Lung (tissue), 4 donors: ENCODE data around the gene RCN1.

GRCh38 chr11:22674448-22675176 lies 8.2 kb downstream of the GAS2 start:
- PRO-cap, result no peak
- RAMPAGE, long total RNA, result no peak
- RRBS, result no CpG with 5 or more reads among the region's 4 CpGs

DNA sequence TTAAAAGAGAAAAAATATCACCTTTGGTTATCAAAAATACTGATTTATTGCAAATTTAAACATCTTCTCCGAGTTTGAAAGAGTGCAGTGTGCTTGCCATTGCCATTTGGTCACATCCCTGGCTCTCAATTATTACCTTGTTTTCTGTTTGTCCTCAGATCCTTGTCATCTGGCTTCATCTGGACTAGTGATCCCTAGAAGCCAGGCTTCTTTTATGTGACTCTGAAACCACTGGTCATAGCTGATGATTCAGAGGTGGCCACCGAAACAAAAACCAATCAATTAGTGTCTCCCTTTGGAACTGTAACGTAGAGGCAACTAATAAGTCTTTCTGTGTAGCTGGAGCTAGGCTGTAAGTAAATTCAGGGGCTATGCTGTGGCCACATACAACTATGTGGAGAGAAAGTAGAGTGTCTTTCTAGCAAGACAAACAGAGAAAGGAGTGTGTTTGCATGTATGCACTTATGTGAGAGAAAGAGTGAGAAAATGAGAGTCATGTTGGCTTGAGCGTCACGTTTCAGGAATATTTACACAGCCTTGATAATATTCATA lies 238.0 kb downstream of the LUZP2 start:
- PRO-cap, result no peak
- RAMPAGE, long total RNA, result no peak
- RRBS, result no CpG with 5 or more reads among the region's 5 CpGs

GRCh38 chr11:25611407-25611780 lies 720.5 kb upstream of the ANO3 start:
- PRO-cap, result no peak
- RAMPAGE, long total RNA, result no peak
- RRBS, result no CpG with 5 or more reads among the region's 2 CpGs

DNA sequence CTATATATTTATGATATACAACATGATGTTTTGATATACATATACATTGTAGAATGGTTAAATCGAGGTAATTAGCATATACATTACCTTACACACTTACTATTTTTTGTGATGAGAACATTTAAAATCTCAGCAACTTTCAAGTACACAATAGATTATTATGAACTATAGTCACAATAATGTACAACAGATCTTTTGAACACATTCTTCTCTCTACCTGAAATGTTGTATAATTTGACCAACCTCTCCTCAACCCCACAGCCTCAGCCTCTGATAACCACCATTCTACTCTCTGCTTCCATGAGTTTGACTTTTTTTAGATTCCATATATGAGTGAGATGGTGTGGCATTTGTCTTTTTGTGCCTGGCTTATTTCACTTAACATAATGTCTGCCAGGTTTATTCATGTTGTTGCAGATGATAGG lies 34.8 kb upstream of the SLC5A12 start:
- PRO-cap, result no peak
- RAMPAGE, long total RNA, result no peak
- RRBS, result no CpG with 5 or more reads among the region's 1 CpG

DNA sequence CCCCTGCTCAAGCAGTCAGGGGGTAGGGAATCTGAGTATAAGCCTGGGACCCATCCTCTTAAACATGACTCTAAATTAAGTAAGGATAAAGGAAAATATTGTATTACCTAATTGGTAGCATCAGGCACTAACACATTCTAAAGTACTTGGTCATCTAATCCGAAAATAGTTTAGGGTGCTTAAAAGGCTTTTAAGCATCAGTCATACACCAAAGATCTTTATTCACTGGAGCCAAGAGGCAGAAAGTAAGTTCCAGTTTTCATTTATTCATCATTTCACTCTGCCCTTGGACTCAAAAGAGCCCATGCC lies 119.9 kb upstream of the SLC5A12 start:
- PRO-cap, result no peak
- RAMPAGE, long total RNA, result no peak
- RRBS, result no CpG with 5 or more reads among the region's 1 CpG

- PRO-cap, result no peak
- RAMPAGE, long total RNA, result no peak
- RRBS, result no CpG with 5 or more reads among the region's 1 CpG
Observed at GRCh38 chr11:27388151-27388421, 25.1 kb upstream of the CCDC34 start.

- PRO-cap, result no peak
- RAMPAGE, long total RNA, result no peak
- RRBS, result no CpG with 5 or more reads among the region's 4 CpGs
Observed at GRCh38 chr11:27673864-27674368, 26.3 kb downstream of the BDNF start.

GRCh38 chr11:27687972-27688600 lies 12.2 kb downstream of the BDNF start:
- PRO-cap, result no peak
- RAMPAGE, long total RNA, result no peak
- RRBS, result no CpG with 5 or more reads among the region's 5 CpGs

DNA sequence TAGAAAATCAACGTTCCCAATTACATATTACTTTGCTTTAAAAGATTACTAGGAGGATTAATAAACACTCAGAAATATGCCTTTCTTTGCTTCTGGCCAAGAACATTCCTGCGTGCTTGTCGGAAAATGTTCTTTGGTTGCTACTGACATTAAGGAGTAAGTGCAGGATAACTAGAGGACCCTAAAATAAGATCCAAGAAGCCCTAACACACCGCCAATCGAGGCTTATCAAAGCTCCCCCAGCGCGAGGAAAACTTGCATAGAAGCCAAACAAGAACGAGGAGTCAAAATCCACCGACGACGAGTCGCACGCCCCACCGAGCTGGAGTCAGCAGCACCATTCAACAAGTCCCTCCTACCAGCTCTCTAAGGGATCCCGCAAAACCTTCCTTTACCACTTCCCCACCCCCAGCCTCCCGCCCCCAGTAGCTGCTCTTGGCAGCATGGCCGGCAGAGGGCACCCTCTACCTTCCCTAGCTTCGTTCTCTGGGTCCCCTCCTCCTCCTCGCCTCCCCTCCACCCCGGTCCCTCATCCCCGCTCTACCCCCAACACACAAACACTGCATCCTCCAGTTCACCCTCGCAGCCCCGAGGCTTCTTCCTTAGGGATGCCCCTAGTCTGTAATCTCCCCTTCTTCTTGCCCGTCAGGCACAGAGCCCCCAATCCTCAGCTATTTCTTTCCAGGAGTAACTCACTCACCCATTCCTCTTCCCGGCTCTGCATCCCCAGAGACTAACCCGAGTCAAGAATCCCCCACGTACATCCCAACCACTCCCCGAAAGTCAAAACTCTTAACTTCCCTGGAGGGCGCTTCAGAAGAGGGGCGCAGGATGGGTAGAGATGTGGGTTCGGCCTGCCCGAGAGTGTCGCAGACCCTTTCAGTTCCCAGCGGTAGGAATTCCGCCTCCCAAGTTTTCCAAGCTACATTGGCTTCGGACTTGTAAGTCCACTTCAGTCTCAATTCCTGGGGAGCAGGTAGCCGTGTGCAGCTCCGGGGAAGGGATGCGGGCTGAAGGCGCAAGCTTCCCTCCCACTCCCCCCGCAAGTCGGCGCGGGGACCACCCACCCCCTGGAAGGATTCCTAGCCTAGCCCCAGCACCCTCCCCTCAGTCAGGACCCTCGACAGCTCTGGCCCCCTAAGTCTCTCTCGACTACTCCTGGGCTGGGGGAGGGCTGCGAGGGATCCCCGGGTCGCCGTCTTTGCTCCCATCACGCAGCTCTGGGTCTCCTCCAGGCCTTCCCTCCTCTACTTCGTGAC lies 1.1 kb downstream of the BDNF start:
- PRO-cap, result no peak
- RAMPAGE, long total RNA, result no peak
- RRBS, result 4% methylated on average over 9 of the region's 52 CpGs

DNA sequence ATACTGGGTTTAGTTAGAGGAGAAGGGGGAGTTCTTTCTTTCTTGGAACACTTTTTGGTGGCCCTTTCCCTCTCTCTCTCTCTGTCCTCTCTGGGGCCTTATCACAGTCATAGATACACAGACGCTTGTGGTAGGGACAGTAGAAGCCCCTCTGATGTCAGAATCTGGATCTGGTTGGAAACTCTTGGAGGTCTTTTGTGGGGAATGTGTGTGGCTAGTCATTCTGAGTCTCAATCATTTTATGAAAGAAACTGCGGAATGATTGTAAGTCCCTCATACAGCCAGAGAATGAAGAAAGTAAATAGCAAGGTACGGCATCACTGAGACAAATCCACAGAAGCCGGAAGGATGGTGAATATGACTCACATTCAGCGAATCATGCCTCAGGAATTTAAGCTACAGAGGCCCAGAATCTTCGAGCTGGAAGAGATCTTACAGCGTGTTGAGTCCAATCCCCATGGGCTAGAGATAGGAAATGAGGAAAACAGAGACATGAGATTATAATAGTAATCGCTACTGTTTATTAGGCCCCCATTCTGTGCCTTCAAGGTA lies 173.3 kb downstream of the KIF18A start:
- PRO-cap, result no peak
- RAMPAGE, long total RNA, result no peak
- RRBS, result no CpG with 5 or more reads among the region's 8 CpGs

DNA sequence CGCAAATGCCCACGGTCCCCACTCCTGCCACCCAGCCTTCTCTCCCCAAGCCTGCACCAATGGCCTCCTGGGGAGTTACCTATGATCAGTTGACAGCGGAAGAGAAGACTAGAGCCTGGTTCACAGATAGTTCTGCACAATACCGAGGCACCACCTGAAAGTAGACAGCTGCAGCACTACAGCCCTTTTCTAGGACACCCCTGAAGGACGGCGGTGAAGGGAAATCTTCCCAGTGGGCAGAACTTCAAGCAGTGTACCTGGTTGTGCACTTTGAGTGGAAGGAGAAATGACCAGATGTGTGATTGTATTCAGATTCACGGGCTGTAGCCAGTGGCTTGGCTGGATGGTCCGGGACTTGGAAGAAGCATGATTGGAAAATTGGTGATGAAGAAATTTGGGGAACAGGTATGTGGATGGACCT lies 49.6 kb downstream of the METTL15 start:
- PRO-cap, result no peak
- RAMPAGE, long total RNA, result no peak
- RRBS, result no CpG with 5 or more reads among the region's 8 CpGs

DNA sequence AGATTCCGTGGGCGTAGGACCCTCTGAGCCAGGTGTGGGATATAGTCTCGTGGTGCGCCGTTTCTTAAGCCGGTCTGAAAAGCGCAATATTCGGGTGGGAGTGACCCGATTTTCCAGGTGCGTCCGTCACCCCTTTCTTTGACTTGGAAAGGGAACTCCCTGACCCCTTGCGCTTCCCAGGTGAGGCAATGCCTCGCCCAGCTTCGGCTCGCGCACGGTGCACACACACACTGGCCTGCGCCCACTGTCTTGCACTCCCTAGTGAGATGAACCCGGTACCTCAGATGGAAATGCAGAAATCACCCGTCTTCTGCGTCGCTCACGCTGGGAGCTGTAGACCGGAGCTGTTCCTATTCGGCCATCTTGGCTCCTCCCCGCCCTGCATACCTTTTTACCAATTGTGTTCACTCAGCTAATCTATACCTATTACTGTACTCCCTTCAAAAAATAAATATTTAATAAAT lies 48.2 kb downstream of the DCDC1 start:
- PRO-cap, result no peak
- RAMPAGE, long total RNA, result no peak
- RRBS, result no CpG with 5 or more reads among the region's 26 CpGs

DNA sequence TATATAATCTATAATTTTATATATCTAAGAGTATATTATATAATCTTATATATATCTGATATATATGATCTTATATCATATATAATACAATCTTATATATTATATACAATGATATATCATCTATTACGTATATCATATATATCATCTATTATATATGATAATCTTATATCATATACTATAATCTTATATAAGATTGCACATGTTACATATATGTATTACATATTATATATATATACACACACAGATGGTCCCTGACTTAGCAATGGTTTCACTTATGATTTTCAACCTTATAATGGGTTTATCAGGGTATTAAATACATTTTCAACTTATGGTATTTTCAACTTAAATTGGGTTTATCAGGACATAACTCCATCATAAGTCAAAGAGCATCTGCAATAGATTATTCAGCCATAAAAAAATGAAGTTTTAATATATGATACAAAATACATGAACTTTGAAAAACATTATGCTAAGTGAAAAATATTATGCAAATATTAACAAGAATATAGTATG lies 12.5 kb downstream of the IMMP1L start:
- PRO-cap, result no peak
- RAMPAGE, long total RNA, result no peak
- RRBS, result no CpG with 5 or more reads among the region's 1 CpG

GRCh38 chr11:31813863-31814575 lies 2.9 kb upstream of the PAX6 start:
- PRO-cap, result no peak
- RAMPAGE, long total RNA, result no peak
- RRBS, result 0% methylated on average over 2 of the region's 46 CpGs

- PRO-cap, result bidirectional peak, plus-strand start at chr11:32091074, minus-strand start at chr11:32090967
- RAMPAGE, long total RNA, result no peak
- RRBS, result 1% methylated on average over 25 of the region's 59 CpGs
Observed at GRCh38 chr11:32090557-32091205, at the start of gene RCN1. Gene RCN1 (plus strand): TSS chr11:32091074.

- PRO-cap, result no peak
- RAMPAGE, long total RNA, result no peak
- RRBS, result no CpG with 5 or more reads among the region's 6 CpGs
Observed at GRCh38 chr11:32415845-32416595, 19.3 kb downstream of the WT1 start.

DNA sequence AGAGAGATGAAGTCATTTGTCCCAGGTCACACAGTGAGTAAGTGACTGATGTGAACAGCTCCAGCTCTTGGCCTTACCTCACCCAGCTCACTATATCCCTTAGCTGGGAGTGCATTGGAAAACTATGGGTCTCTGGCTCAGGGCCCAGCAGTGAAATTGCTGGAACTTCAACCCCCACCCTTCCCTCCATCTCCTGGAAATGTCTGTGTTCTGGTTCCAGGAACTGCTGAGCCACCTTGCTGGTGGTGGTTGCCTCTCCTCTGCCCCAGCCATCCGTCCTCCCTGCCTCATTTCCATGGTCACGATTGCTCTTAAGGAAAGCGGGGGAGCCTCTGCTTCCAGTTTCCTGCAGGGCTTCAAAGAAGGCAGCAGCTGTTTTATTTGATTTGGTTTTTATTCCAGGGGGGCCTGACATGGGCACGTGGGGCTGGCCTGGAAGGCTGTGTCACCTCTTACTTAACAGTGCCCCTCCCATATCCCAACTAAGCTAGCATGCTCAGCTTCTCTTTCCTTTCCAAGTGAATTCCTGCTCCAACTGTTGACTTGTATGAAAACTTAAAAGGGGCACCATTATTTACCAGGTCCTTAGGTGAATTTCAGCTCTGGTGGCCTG lies 46.3 kb upstream of the CSTF3 start:
- PRO-cap, result no peak
- RAMPAGE, long total RNA, result no peak
- RRBS, result no CpG with 5 or more reads among the region's 4 CpGs

- PRO-cap, result bidirectional peak, plus-strand start at chr11:33258290, minus-strand start at chr11:33258044; bidirectional peak, plus-strand start at chr11:33258452, minus-strand start at chr11:33258404; unidirectional peak, minus-strand start at chr11:33258616
- RAMPAGE, long total RNA, result no peak
- RRBS, result 1% methylated on average over 10 of the region's 82 CpGs
Observed at GRCh38 chr11:33257961-33258862, 1.0 kb downstream of the HIPK3 start.

- PRO-cap, result no peak
- RAMPAGE, long total RNA, result no peak
- RRBS, result 93% methylated on average over 3 of the region's 3 CpGs
Observed at GRCh38 chr11:33618337-33618603, 82.4 kb downstream of the C11orf91 start.

- PRO-cap, result no peak
- RAMPAGE, long total RNA, result no peak
- RRBS, result no CpG with 5 or more reads among the region's 9 CpGs
Observed at GRCh38 chr11:33689238-33689742, 11.3 kb downstream of the C11orf91 start.